Liver (tissue), 9 donors: ENCODE data around the gene PDE11A.

DNA sequence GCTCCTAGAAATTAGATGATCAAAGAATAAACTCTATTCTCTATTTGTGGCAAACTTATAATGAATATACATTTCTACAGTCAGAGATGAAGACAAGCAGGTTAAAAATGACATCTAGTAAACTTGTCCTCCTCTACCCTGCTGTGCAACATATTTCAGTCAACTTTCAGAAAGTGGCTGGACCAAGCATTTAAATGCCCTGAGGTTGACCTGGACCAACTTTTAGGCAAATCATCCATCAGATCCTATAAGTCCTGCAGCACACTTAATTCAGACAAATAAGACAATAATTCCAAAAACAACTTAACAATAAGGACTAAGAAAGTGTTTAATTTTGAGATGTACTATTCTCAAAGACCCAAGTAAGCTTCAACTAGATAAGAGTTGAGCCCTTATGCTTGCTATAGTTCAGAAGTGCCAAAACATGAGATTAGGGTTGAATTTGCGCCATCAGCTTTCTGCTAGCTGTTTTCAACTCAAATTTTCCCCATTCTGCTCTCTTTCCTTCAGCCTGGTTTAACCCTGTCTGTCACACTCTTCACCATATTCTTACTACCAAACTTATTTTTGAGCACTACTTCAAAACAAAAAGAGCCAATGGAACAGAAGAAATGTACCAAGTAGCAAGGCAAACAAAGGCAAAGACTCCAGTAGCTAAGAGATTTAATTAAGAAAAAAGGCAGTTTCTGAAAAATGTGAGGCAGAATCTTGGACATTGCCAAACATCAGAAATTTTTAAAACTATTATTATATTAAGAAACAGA, 4.2 kb downstream of the NFE2L2 start:
- PRO-cap, 5 experiments: no peak in any of the 5 experiments
- RAMPAGE, long total RNA, 2 experiments: no peak in any of the 2 experiments
- RRBS: no CpG with 5 or more reads among the region's 1 CpG

- PRO-cap, 5 experiments: no peak in any of the 5 experiments
- RAMPAGE, long total RNA, 2 experiments: no peak in any of the 2 experiments
- RRBS: no CpG with 5 or more reads among the region's 8 CpGs
These were observed 25.8 kb upstream of the NFE2L2 start for GRCh38 chr2:177290354-177290746.

- PRO-cap, 5 experiments: peak in 1 of 5 experiments; most common plus-strand start chr2:177307038 (in 1)
- RAMPAGE, long total RNA, 2 experiments: no peak in any of the 2 experiments
These were observed 42.2 kb upstream of the NFE2L2 start for GRCh38 chr2:177306769-177307179.

DNA sequence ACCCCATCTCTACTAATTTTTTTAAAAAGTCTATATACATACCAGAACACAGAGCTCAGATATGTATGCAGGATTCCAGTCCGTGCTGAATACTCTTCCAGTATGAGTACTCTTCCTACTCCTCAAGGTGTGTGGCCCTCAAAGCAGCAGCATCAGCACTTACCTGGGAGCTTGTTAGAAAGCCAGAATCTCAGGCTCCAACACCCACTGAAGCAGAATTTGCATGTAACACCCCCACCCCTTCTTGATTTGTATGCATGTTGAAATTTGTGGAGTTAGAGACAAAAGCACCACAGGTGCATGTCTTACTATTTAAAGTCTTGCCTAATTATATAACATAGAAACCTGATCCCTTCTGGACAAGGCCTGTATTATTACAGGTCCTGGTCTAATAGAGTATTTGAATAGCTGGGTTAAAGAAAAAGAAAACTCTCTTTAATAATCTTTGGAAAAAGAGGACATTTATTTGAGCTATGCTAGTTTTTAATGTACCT, 50.3 kb upstream of the NFE2L2 start:
- PRO-cap, 5 experiments: no peak in any of the 5 experiments
- RAMPAGE, long total RNA, 2 experiments: no peak in any of the 2 experiments
- RRBS: no CpG with 5 or more reads among the region's 1 CpG

DNA sequence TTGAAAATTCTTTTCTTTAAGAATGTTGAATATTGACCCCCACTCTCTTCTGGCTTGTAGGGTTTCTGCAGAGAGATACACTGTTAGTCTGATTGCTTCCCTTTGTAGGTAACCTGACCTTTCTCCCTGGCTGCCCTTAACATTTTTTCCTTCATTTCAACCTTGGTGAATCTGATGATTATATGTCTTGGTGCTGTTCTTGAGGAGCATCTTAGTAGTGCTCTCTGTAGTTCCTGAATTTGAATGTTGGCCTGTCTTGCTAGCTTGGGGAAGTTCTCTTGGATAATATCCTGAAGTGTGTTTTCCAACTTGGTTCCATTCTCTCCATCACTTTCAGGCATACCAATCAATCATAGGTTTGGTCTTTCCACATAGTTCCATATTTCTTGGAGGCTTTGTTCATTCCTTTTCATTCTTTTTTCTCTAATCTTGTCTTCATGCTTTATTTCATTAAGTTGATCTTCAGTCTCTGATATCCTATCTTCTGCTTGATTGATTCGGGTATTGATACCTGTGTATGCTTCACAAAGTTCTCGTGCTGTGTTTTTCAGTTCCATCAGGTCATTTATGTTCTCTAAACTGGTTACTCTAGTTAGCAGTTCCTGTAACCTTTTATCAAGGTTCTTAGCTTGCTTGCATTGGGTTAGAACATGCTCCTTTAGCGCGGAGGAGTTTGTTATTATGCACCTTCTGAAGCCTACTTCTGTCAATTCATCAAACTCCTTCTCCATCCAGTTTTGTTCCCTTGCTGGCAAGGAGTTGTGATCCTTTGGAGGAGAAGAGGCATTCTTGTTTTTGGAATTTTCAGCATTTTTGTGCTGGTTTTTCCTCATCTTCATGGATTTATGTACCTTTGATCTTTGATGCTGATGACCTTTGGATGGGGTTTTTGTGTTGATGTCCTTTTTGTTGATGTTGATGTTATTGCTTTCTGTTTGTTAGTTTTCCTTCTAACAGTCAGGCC, 19.8 kb upstream of the AGPS start:
- PRO-cap, 5 experiments: no peak in any of the 5 experiments
- RAMPAGE, long total RNA, 2 experiments: no peak in any of the 2 experiments
- RRBS: no CpG with 5 or more reads among the region's 4 CpGs

GRCh38 chr2:178072091-178073189, at the start of gene PDE11A:
Gene PDE11A, minus strand, starts transcription at chr2:178072777.
- PRO-cap, 5 experiments: peak in 5 of 5 experiments; most common plus-strand start chr2:178072970 (in 3); most common minus-strand start chr2:178072768 (in 2)
- RAMPAGE, long total RNA, 2 experiments: no peak in any of the 2 experiments
- RRBS: 23% methylated on average over 9 of the region's 50 CpGs

GRCh38 chr2:178271803-178272354, 77.6 kb downstream of the OSBPL6 start:
- PRO-cap, 5 experiments: no peak in any of the 5 experiments
- RAMPAGE, long total RNA, 2 experiments: no peak in any of the 2 experiments
- RRBS: no CpG with 5 or more reads among the region's 2 CpGs

- PRO-cap, 5 experiments: peak in 4 of 5 experiments; most common plus-strand start chr2:178277971 (in 2); most common minus-strand start chr2:178277855 (in 3)
- RAMPAGE, long total RNA, 2 experiments: no peak in any of the 2 experiments
- RRBS: no CpG with 5 or more reads among the region's 8 CpGs
These were observed 83.4 kb downstream of the OSBPL6 start for GRCh38 chr2:178277524-178278344.

GRCh38 chr2:178598968-178599429, 118.7 kb downstream of the PLEKHA3 start:
- PRO-cap, 5 experiments: no peak in any of the 5 experiments
- RAMPAGE, long total RNA, 2 experiments: no peak in any of the 2 experiments
- RRBS: no CpG with 5 or more reads among the region's 5 CpGs

DNA sequence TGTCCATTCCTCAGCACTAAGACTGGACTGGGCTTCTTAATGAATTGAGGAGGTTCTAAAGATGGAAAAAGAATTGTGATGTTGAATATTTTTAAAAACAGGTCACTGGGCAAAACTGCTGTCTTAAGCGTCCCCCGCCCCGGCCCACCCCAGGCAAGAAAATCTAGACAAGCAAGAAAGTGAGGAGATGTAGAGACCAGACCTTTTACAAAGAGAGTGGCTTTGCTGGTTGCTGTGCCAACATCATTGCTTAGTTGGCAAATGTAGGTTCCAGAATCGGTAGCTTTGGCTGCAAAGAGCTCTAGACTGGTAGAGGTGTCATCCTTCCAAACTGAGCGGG, 77.4 kb downstream of the TTN start:
- PRO-cap, 5 experiments: no peak in any of the 5 experiments
- RAMPAGE, long total RNA, 2 experiments: no peak in any of the 2 experiments
- RRBS: no CpG with 5 or more reads among the region's 5 CpGs

GRCh38 chr2:178750400-178750599, 56.9 kb downstream of the TTN start:
- PRO-cap, 5 experiments: no peak in any of the 5 experiments
- RAMPAGE, long total RNA, 2 experiments: no peak in any of the 2 experiments
- RRBS: no CpG with 5 or more reads among the region's 6 CpGs

GRCh38 chr2:178804922-178805358, 2.3 kb downstream of the TTN start:
- PRO-cap, 5 experiments: no peak in any of the 5 experiments
- RAMPAGE, long total RNA, 2 experiments: no peak in any of the 2 experiments
- RRBS: no CpG with 5 or more reads among the region's 4 CpGs

DNA sequence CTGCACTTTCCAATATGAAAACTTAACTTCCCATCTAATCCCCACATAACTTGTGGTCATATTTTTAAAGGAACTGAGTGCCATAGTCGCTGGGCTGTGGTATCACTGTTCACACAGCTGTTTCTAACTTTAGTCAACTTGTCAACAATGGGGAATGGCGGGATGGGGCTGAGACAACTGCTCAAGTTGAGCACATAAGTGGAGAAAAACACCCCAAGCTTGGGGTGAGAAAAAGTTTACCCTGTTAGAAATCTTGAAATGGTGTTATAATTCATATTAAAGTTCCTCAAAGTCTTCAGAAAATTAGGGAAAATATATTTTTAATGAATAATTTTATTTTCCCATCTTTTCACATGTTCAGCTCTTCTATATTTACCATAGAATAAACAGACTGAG, 52.1 kb upstream of the TTN start:
- PRO-cap, 5 experiments: no peak in any of the 5 experiments
- RAMPAGE, long total RNA, 2 experiments: no peak in any of the 2 experiments
- RRBS: no CpG with 5 or more reads among the region's 2 CpGs

- PRO-cap, 5 experiments: no peak in any of the 5 experiments
- RAMPAGE, long total RNA, 2 experiments: no peak in any of the 2 experiments
- RRBS: no CpG with 5 or more reads among the region's 9 CpGs
These were observed 89.9 kb upstream of the CCDC141 start for GRCh38 chr2:179139690-179140411.

DNA sequence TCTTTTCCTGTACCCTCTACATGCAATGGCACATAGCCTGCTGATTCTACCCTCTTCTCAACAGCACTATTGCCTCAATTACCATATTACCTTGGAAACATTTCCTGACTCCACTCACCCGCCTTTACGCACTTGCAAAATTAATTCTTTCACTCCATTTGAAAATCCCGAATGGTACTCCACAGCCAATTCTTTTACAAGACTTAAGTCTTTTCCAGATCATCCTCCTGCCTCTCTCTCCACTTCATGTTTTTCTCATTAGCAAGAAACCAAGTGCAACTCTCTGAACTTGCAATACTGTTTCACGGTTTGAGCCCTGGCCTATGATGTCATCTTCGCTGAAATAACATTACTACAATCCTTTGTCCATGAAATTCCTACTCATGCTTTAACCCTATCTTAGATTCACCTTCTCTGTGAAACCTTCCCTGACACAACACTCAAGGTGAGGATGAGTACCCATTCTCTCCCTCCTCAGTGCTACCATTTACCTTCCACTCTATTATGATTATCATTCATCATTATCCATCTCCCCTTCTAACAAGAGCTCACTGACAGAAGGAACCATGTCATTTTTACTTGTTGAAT, 29.0 kb downstream of the SESTD1 start:
- PRO-cap, 5 experiments: no peak in any of the 5 experiments
- RAMPAGE, long total RNA, 2 experiments: no peak in any of the 2 experiments
- RRBS: no CpG with 5 or more reads among the region's 5 CpGs

GRCh38 chr2:179428616-179429313, 164.1 kb upstream of the SESTD1 start:
- PRO-cap, 5 experiments: no peak in any of the 5 experiments
- RAMPAGE, long total RNA, 2 experiments: no peak in any of the 2 experiments
- RRBS: no CpG with 5 or more reads among the region's 14 CpGs

GRCh38 chr2:180056620-180057300, 49.7 kb upstream of the CWC22 start:
- PRO-cap, 5 experiments: no peak in any of the 5 experiments
- RAMPAGE, long total RNA, 2 experiments: no peak in any of the 2 experiments
- RRBS: no CpG with 5 or more reads among the region's 16 CpGs

DNA sequence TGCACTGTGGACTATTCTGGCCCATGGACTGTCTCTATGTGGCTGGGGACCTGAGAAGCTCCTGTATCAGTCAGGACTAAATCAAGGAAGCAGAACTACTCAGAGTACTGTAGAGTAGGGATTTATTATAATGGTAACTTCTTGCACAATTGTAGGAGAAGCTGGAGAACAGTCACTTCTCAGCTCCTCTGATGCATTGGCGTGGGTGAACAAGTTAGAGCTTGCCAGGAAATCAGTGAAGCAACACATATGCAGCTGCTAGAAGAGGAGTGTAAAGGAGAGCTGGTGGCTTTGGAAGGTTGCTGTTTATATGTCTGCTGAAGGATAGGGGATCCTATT, 215.5 kb upstream of the CWC22 start:
- PRO-cap, 5 experiments: no peak in any of the 5 experiments
- RAMPAGE, long total RNA, 2 experiments: no peak in any of the 2 experiments
- RRBS: no CpG with 5 or more reads among the region's 1 CpG

- PRO-cap, 5 experiments: no peak in any of the 5 experiments
- RAMPAGE, long total RNA, 2 experiments: no peak in any of the 2 experiments
- RRBS: no CpG with 5 or more reads among the region's 6 CpGs
These were observed 184.9 kb downstream of the UBE2E3 start for GRCh38 chr2:181165234-181165831.

DNA sequence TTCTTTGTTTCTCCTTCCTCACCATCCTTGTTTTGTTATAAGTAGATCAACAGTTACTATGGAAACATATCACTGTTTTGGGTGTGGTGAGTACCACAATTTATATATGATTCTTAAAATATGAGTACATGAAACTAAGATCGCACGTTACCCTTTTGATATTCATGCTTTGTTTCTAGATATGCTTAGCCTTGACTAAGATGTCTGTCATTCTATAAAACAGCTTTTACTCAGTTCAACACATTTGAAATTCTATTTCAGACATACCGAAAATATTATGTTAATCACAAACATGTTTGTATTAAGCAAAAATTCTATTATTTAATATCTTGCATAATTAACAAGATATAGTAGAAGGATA, 232.2 kb upstream of the ITGA4 start:
- PRO-cap, 5 experiments: peak in 1 of 5 experiments; most common minus-strand start position 157 of the sequence (in 1)
- RAMPAGE, long total RNA, 2 experiments: no peak in any of the 2 experiments
- RRBS: no CpG with 5 or more reads among the region's 3 CpGs